H4 (cell line): ENCODE measurements around a stretch of chr13.

DNA sequence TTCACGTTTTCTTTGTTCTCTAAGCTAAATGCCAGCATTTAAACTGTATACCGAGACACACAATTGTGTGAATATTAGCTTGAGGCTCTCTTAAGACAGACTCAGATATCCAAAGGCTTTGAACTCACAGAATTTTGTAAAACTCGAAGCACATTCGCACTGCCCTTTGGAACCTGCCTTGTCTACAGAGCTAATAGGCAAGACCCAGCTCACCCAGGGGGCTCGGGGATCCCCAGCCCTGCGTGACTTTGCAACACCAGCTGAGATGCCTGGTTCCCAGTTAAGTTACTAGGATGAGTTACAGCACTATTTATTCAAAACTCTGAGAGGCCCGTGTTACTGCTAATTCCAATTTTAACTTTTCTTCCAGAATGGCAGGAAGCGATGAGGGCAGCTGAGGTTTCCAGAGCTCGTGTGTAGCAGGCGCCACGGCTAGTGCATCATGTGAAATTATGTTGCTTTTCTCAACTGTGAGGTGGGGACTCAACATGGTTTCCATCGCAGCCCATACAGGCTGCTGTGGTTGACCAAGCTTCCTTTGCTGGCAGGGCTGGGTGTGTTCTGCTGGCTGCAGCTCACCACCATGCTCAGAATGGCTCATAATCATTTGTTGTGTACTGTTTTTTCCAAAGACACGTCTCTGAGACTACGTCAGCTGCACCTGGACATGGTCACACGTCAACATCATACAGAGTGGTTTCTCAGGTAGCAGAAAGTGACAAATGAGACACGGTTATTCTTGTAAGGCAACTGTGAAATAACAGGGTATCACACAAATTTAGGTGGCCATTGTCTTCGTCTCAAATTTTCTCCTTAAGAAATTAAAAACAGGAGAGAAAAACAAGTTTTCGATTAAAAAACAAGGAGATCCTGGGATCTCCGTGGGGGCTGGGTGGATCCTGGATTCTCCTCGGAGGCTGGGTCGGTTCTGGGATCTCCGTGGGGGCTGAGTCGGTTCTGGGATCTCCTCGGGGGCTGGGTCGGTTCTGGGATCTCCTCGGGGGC is 16.0 kb upstream of the RASA3 start:
- RAMPAGE, long total RNA, result no peak

- RAMPAGE, long total RNA, result no peak
Measured at GRCh38 chr13:114153746-114154414, 21.5 kb upstream of the RASA3 start.

DNA sequence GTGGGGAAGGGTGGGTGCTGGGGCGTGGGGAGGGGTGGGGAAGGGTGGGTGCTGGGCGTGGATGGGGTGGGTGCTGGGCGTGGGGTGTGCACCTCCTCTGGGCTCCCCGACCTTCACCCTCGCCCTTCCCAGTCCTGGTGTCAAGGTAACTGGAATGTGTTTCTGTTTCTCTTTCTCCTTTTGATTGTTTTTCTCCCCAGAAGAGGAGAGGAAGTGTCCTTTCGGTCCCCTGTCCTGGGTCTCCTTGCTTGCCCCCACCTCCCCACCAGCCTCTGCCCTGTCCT is 22.8 kb upstream of the CFAP97D2 start:
- RAMPAGE, long total RNA, result no peak

GRCh38 chr13:114167380-114167755 is 11.7 kb upstream of the CFAP97D2 start:
- RAMPAGE, long total RNA, result no peak

DNA sequence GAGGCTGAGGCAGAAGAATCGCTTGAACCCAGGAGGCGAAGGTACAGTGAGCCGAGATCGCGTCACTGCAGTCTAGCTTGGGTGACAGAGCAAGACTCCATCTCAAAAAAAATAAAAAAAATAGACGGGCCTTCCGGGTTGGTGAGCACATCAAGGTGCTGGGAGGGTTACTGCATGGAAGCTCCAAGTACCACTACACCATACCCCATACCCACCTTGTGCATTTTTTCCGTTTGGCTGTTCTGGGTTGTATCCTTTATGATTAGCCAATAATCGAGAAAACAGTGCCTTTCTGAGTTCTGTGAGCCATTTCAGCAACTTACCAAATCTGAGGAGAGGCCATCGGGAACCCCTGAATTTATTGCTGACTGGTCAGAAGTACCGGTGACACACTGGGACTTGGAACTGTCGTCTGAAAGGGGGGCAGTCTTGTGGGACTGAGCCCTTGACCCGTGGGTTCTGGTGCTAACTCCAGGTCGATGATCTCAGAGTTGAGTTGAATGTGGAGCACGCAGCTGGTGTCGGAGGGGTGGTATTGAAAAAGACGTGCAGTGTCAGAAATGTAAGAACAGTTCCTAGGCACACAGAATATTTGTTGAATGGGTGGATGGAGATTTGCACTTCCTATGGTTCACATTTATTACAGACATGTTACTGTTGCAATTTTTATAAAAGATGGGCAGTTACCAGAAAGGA is 15.0 kb downstream of the UPF3A start:
- RAMPAGE, long total RNA, result no peak

- RAMPAGE, long total RNA, result no peak
Measured at GRCh38 chr13:114298651-114299198, 15.6 kb upstream of the CHAMP1 start.

GRCh38 chr13:114339730-114340057 is 25.4 kb downstream of the CHAMP1 start:
- RAMPAGE, long total RNA, result no peak